ENCODE results near the genes GPHN and TMEM229B.

DNA sequence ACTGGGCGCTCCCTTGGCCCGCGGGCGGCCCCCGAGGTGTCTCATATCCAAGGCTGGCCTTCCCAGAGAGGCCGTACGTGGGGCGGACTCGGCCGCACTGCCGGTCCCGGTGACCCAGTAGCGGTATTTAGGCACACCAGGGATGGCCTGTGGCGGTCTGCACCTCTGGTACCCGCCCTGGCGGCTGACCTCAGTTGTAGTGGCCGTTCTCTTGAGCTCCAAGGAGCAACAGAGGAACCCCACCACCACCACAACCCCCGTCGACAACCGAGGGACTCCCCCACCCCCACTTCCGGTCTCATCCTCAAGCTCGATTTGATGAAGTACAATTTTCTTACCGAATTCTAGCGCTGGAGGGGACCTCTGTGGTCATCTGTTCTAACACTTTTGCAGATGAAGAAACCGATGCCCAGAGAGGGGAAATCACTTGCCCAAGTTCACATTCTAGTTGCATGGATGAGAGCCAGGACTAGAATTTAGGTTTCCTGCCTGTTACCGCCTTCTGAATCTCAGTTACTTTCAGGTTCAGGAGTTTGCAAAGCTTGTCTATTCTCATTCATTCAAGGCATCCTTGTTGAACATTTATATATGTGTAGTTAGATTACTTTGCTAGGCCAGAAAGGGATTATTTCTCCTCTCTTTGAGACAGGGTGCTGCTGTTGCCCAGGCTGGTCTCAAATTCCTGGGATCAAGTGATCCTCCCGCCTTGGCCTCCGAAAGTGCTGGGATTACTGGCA is 455 bp downstream of the CHURC1 start:
- PRO-cap, result no peak

GRCh38 chr14:65044405-65045021 is 57.8 kb downstream of the MAX start:
- PRO-cap, result no peak

- PRO-cap, result unidirectional peak, plus-strand start at chr14:65070618
Observed at GRCh38 chr14:65070319-65070885, 31.9 kb downstream of the MAX start.

- PRO-cap, result no peak
Observed at GRCh38 chr14:65077886-65078227, 24.5 kb downstream of the MAX start.

DNA sequence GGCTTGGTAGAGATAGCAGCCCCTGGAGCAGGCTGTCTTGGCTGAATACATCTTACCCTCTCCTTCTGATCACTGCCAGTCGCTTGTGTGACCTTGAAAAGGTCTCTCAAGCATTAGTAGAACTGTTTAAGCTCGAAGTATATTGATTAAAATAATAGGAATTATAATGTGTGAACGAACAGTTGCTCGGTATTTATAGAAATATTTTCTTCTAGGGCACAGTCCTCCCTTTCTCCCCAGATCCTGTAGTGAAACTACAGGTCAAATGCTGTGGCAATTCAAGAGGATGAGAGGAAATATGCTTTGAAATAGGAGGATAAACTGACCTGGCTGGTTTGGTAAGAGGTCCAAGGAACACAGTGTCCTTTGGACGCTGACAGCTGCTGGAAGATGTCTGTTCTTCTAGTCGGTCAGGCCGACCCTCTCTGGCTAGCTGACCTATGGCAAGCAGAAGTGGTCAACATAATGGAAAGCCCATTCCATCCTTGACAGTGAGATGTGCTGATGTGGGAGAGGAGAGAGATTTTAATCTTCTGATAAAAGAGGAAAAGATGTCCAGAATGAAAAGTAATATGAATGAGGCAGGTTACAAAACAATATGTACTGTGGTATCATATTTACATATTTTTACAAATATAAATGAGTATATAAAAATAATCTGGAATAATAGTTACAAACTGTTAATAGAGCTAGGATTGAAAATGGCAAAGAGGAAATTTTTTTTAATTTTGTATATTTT is 16.0 kb upstream of the MAX start:
- PRO-cap, result unidirectional peak, minus-strand start at position 267 of the sequence

DNA sequence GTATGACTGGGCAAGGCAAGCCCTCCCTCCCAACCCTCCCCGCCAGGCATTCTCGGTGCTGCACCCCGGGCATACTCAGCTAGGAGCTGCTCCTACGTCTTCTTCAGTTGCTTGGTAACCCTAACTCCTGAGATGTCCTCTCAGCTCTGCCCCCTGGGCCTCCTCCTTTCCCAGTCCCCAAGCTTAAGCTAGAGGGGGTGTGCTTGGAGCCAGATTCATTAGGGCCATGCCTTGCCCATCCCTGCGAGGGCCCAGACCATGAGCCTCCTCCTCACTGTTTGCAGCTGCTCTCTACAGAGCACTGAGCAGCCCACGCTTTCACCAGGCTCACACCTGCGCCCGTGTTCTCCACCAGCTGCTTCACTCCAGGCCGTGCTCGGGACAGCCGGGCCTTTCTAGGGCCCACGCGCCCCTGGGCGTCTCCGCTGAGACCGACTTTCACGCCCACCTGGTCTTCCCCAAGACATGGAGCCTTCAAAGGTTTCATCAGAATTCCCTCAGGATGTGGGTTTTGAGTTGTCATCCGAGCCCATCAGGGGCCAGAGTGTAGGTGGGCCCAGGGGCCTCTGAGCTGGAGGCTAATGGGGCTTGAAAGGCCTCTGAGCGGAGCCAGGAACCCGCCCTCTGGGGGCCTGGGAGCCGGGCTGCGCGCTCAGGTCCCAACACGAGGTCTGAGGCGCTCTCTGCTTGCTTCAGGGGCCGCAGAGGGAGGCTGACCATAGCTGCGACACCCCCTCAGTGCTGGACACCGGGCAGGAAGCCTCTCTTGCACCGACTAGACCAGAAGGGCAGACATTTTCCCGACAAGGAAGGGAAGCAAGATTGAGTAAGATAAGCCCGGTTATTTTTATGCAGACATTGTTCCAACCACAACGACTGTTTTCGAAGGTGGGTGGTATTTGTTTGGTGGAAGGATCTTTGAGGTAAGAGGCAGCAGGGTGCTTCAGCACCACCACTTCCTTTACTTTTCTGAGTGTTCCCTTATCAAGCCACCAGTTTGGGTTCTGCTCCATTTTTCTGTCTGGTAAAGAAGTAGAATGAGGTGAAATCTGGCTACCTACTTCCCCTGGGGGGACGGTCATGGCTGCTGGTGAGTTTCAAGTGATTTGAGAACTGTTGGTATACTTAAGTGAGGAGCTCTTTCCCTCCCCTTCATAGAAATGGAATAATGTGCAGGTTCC is 125.1 kb upstream of the FUT8 start:
- PRO-cap, result no peak

- PRO-cap, result no peak
Observed at GRCh38 chr14:65301636-65302437, 110.7 kb upstream of the FUT8 start.

- PRO-cap, result bidirectional peak, plus-strand start at chr14:65412697, minus-strand start at chr14:65412544
Observed at GRCh38 chr14:65412283-65412665, 256 bp upstream of the FUT8 start.

DNA sequence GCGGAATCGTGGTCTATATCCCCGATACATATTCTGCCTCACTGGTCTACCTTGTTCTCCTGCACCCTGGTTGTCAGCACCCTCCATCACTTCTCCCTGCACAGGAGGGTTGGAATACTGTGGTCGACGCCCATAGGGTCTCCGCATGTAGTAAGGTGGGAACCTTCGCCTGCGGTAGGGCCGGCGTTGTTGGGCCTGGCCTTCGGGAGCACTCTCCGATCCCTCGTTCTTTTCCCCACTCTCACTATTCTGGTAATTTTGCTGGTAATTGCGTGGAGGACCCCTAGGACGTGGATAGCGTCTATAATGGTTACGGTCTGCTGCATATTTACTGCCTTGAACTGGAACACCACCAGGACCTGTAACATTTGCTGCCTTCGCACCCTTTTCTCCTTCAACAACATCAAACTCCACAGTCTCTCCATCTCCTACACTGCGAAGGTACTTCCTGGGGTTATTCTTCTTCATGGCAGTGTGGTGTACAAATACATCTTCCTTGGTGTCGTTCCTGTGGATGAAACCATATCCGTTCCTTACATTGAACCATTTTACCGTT is 473.0 kb upstream of the CCDC196 start:
- PRO-cap, result no peak

GRCh38 chr14:66507733-66508662 is at the start of gene GPHN:
TSS of gene GPHN (plus strand) at chr14:66508147.
- PRO-cap, result bidirectional peak, plus-strand start at chr14:66507945, minus-strand start at chr14:66507835; bidirectional peak, plus-strand start at chr14:66508158, minus-strand start at chr14:66508036; bidirectional peak, plus-strand start at chr14:66508507, minus-strand start at chr14:66508460

DNA sequence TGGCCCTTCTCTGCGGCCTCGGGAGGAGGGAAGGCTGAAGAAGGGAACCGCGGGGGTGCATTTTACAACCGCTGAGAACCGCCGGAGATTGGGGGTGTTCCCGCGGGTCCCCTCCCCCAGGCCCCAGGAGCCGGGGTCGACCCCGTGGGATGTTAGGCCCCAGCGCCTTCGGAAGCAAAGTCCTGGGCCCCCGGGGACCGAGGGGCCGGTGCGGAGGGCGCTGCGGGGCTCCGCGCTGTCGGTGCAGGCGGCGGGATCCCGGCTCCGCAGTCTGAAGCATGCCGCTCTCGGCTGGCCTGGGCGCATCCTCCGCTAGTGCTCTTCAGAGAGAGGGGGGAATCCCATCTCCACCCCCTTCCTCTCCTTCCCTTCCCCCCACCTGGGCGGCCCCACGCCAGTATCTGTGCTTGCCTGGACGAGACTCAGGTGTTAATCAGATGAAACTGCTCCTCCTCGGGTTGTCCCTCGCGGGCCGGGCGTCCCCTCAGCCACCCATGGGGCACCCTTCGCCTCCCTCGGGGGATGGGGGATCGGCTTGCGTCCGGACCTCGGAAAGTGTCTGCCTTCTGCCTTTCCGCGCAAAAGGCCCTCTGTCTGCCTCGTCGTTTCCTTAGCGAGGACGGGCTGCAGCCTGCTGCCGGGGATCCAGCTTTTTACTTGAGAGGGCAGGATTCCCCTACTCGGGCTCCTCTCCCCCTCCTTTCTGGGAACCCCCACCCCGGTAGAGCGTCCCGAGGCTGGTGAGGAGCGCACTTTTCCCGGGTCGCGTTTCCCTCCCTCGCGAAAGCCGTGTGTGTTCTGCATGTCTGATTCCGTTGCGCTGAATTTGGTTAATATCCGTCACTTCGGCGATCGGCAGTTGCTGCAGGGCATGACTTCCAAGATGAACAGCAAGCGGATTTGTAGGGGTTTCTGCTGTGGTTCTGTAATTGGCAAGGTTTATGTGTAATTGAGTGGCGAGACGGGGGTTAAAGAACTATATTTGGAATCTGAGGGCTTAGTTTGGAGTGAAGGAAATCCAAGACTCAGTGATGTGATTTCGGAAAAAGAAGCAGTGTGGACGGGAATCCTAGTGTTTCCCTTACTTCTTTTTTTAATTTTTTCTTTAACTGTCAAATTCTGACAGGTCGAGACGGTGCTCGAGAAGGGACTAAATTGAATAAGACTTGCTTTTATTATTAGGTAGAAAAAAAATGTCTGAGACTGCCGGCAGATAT is 1.1 kb downstream of the GPHN start:
- PRO-cap, result unidirectional peak, minus-strand start at position 273 of the sequence

DNA sequence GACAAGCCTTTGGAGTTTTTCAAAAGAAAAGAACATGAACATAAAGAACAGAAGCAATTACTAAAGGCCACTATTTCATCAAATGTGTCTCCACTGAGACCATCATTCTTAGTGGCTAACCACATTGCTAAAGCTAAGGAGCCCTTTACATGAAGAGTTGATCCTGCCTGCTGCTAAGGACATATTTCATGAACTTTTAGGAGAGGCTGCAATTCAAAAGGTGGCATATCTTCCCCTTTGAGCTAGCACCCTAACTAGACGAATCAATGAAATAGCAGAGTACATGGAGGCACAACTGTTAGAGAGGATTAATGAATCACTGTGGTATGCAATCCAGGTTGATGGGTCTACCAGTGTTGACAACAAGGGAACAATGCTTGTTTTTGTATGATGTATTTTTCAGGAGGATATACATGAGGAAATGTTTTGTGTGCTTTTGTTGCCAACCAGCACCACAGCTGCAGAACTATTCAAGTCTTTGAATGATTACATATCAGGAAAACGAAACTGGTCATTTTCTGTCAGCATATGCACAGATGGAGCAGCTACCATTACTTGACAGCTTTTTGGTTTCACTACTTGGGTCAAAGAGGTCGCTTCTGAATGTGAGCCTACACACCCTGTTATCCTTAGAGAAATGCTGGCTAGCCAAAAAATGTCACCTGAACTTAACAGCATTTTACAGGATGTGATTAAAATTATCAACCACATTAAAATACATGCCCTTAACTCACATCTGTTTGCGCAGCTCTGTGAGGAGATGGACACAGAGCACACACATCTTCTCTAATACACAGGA is 142.5 kb downstream of the GPHN start:
- PRO-cap, result no peak

GRCh38 chr14:67147382-67147695 is 41.9 kb upstream of the GARIN2 start:
- PRO-cap, result no peak

DNA sequence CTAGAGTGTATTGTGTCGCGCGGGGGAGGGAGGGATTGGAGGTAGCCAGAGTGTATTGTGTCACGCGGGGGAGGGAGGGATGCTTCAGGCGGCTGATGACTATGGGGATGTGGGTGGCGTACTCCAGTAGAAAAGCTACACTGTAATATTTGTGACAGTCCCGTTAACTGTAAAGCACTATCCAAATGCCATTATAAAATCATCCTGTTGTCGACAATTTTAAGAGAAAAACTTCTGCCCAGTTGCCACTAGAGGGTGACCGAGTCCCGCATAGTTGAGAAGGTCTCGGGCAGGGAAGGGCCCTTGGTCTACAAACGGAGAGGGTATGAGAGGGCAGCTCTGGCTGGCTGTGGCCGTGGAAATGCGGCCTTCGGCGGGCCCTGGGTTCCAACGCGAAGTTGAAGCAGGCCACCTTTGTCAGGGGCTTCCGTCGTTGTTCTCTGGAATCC is 15.1 kb upstream of the PLEK2 start:
- PRO-cap, result no peak

DNA sequence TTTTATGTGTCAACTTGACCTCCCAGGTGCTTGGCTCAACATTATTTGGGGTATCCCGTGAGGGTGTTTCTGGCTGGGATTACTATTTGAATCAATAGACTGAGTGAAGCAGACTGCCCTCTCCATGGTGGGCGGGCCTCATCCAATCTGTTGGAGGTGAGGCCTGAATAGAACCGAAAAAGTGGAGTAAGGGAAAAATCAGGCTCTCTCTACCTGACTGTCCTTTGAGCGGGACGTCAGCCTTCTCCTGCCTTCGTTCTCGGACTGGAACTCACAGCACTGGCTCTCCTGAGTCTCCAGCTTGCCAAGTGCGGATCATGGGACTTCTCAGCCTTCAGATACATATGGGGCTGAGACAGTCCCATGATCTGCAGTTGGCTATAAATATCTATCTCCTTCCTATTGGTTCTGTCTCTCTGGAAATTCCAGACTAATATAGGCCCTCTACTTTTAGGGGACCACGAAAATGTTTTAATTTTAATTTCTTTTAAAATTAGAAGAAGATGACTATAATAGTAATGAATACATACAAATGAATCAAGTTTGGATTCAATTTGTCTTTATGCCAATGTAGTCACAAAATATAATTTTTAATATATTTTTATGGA is 29.7 kb upstream of the PLEK2 start:
- PRO-cap, result no peak

DNA sequence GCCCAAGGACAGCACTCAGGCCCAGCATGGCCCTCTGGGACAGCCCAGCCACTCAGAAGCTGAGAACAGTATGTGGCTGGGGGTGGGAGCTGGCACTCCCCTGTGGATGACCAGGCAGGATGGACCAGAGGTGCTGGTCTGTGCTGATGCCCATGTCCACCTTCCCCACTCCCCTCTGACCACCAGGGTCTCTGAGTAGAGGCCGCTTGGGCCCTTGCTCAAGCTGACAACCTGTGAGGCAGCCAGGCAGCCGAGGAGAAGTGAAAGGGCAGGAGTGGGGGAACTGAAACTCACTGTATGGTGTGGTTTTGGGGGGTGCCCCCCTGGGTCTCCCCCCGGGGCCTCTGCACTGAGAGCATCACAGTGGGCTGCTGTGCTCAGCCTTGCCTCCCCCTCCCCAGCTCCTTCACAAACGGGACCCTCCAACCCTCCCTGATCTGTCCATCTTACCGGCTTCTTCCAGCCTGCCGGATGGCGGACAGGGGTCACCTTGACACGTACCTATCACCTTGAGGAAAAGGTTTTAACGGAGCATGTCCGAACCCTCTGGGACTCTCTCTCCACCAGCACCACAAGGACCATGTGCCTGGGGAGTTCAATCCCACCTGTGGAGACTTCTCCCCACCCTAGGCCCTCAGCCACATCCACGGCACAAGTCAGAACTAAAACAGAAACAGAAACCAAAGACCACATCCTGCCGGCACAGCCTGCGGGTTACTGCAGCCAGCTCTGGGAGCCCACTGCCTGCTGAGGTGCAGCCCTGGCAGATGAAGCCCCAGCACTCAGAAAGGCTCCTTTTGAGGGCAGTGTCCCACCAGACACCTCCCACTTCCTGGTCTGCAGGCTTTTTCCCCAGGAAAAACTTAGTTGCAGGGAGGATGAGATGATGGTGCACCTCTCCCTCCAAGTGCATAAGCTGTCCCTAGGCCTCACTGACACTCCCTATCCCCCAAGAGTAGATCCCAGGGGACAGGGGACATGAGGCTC is at the start of gene TMEM229B:
TMEM229B (minus strand) TSS at position 664 of the 987 bp plus-strand sequence.
- PRO-cap, result no peak

GRCh38 chr14:67541414-67542568 is 8.7 kb downstream of the PLEKHH1 start:
- PRO-cap, result no peak

- PRO-cap, result no peak
Observed at GRCh38 chr14:67566863-67567485, 33.1 kb downstream of the PIGH start.

- PRO-cap, result no peak
Observed at GRCh38 chr14:67602891-67603277, 2.8 kb upstream of the PIGH start.

- PRO-cap, result no peak
Observed at GRCh38 chr14:67622628-67623560, 3.2 kb downstream of the ARG2 start.

Measured in Metastatic Lung Carcinoma in the Adrenal Gland (tissue), 1 donor.